Fallopian tube (tissue), 1 donor: ENCODE measurements around a stretch of chr5.

- PRO-cap: unidirectional peak, plus-strand start at chr5:86622317
These were observed 4.8 kb downstream of the COX7C start for GRCh38 chr5:86622161-86623388.

DNA sequence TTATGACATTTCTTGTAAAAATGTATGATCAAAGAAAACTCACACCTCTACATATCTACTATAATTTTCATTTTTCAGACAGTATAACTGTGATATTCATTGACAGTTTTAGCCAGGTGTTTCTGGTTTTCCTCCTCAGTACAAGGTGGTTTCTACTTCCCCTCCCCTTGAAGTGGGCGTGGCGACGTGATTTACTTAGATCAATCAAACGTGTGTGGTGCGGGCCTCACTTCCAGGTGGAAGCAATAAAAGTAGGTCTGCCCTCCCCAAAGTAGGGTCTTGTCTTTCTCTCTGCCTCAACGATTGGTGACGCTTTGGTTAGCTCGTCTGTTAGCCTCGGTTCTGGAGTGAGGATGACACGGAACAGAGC is 48.2 kb downstream of the COX7C start:
- PRO-cap: no peak

DNA sequence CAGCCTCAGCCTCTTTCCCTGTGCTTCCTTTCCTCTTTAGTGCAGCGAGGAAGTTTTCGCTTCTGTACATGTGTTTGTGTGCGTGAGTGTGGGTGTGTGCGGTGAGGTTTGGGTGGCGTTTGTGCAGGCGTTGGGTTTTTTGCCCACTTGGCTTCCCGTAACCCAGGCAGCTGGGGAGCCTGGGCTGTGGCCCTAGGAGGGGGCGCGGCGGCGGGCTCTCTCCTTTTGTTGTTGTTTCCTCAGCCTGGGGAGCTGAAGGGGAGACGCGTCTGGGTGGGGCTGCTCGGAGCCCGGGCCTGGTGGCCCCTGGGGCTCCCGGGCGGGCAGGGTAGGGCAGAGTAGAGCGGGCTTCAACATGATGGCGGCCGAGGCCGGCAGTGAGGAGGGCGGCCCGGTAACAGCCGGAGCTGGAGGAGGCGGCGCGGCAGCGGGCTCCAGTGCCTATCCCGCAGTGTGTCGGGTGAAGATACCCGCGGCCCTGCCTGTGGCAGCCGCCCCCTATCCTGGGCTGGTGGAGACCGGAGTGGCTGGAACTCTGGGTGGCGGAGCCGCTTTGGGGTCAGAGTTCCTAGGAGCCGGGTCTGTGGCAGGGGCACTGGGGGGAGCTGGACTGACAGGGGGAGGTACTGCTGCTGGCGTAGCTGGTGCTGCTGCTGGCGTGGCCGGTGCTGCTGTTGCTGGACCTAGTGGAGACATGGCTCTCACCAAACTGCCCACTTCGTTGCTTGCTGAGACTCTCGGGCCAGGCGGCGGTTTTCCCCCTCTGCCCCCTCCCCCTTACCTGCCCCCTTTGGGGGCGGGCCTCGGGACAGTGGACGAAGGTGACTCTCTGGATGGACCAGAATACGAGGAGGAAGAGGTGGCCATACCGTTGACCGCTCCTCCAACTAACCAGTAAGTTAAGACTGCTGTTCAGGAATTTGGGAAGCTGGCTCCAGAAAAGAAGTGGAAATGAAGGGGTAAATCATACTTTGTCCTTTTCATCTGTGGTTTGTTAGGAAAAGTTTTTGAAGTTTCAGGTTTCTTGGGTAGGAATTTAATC is 735 bp downstream of the RASA1 start:
- PRO-cap: bidirectional peak, plus-strand start at position 165 of the sequence, minus-strand start at position 38 of the sequence; bidirectional peak, plus-strand start at position 841 of the sequence, minus-strand start at position 757 of the sequence

DNA sequence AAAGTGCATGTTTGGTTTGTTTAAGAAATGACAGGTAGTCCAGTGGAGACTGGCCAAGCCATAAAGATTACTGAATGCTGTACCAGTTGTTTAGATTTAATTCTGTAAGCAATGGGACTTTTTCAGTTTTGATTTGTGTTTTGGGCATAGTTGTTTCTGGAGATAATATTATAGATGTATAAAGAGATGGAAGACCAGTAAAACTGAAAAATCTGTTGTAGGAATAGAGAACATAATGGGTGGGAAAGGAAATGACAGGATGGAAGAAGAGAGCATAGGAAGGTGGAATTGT is 46.5 kb downstream of the RASA1 start:
- PRO-cap: no peak

GRCh38 chr5:87352566-87353363 is 60.0 kb downstream of the CCNH start:
- PRO-cap: no peak

GRCh38 chr5:87375214-87375655 is 37.5 kb downstream of the CCNH start:
- PRO-cap: no peak

- PRO-cap: no peak
These were observed 124.4 kb downstream of the TMEM161B start for GRCh38 chr5:88144116-88144776.

GRCh38 chr5:88145512-88146311 is 122.9 kb downstream of the TMEM161B start:
- PRO-cap: no peak

DNA sequence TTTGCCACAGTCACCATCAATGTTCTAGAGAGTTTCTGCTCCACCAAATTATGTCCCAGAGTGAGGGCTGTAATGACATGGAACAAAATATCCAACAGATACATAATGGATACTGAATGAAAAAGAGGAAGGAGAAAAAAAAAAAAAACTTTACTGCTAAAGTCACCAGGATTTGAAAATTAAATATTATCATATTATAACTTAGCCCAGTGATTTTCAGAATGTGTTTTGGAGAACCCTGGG is 292.5 kb upstream of the TMEM161B start:
- PRO-cap: no peak

- PRO-cap: bidirectional peak, plus-strand start at chr5:88661163, minus-strand start at chr5:88660970
These were observed 222.0 kb downstream of the MEF2C start for GRCh38 chr5:88660538-88661799.

DNA sequence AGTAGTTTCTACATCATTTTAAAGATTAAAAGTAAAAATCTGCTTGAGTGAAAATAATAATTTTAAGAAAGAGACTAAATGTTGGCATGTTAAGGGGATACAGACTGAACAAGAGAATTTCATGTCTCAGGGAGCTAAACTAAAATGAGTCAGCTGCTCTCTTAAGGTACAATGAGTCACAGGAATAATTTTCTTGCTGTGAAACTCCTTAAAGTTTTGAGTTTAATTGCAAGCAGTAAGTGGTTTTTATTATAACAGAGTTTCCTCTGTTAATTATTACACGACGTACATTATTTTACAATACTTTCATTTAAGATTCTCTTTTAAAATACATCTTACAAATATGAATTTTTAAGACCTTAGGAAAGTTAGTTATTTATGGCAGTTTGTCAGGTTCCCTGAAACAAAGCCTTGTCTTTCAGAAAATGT is 97.6 kb downstream of the MEF2C start:
- PRO-cap: no peak

- PRO-cap: no peak
These were observed 63.3 kb downstream of the MEF2C start for GRCh38 chr5:88819608-88820256.

GRCh38 chr5:88833185-88833710 is 49.7 kb downstream of the MEF2C start:
- PRO-cap: unidirectional peak, plus-strand start at chr5:88833563

- PRO-cap: no peak
These were observed 574.9 kb upstream of the MEF2C start for GRCh38 chr5:89457800-89458438.

- PRO-cap: no peak
These were observed 652.6 kb downstream of the CETN3 start for GRCh38 chr5:89756949-89757333.

GRCh38 chr5:90516677-90518116 is 12.2 kb downstream of the LYSMD3 start:
- PRO-cap: no peak

GRCh38 chr5:90528438-90528938 is 896 bp downstream of the LYSMD3 start:
- PRO-cap: no peak

DNA sequence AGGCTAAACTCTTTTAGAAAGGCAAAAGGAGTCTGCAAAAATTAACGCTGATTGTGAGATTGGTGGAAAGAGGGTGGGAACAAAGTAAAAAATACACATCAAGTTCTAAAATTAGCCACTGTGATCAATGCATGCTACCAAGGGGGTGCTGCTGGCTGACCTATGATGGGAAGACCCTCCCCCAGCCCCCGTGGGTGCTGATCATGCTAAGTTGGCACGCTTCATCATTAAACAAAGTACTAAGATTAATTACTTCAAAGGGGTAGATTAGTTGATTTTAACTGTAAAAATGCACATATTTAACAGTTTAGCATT is 356.9 kb downstream of the ADGRV1 start:
- PRO-cap: no peak

DNA sequence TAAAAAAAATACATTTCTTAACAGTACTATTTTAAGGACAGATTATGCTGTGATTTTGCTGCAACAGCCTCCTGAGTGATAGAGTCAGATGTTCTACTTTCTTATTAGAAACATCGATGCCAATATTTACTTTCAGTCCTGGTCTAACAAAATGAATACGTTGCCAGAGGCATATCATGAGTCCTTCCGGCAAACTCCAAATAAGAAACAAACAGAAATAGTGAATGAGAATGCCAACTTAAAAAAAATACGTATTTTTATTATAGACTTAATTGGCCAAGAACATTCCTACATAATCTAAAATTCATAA is 371.5 kb downstream of the ADGRV1 start:
- PRO-cap: no peak

DNA sequence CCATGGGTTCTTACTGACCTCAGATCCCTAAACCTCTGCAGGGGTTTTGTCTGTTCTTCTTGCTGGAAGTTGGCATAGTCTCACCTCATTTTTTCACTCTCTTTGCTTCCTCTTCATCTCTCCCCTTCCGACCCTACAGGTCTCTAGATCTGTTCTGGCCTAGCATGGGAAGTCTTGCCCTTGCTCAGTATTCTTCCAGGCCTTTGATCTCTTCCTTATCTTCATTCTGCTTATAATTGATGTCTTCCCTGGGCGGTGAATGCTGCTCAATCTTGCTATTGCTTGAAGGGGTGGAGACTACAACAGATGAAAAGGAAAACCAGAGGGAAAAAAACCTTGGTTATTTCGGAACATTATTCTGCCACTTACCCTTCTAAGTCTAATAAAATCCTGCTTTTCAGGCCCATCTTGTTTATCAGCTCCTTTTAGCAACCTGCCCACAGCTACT is 375.5 kb downstream of the ADGRV1 start:
- PRO-cap: no peak